A172 (cell line): ENCODE results near the gene CNTN5.

DNA sequence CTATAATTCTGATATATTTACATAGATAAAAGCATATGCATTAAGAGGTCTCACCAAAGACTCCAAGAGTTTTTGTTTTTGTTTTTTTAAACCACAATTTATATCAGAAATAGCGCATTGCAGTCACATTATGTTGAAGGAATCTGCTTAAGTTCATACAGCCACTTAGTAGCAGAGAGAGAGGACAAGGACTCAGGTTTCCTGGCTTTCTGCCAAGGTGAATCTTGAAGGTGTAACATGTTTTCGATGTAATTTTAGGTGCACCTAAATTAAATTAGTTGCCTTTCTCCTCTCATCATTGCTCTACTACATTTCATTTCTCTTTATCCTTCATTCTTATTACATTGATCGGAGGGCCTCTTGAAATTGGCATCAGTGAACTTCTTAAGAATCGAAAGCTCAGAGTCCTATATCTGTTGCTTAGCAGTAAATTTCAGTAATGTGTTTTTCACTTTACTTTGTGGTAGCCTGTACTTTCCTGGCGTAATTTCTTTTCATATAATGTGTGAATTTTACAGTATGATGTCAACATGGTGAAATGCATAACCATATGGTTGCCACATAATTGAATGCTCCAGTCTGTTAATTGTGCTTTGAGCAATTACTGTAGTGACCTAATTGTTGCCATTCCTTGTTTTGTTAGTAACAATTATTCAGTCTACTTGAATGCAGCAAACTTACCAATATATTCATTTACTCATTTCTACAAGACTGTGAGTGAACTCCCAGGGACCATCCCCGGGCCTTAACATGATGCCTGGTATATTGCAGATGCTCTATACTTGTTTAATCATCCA lies 138.2 kb downstream of the MAML2 start:
- RAMPAGE, long total RNA, result no peak

DNA sequence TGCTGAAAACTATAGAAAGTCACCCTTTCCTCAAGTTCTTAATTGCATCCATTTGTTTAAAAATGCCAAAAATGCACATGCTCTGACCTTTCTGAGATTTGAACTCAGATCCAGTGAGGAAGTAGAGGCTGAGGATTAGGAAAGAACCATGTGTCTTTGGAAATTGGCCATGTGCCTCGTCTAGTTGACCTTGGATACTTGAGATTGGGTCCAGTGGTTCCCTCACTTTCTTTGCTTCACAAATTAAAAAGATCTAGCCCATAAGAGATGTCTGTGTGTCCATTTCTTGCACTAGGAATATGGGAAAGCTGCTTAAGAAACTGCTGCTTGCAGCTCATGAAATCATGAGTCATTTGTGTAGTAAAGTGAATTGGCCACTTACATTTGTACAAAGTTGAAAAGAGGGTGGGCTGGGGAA lies 128.2 kb downstream of the MAML2 start:
- RAMPAGE, long total RNA, result no peak

- RAMPAGE, long total RNA, result no peak
Observed at GRCh38 chr11:96220058-96220788, 122.8 kb downstream of the MAML2 start.

DNA sequence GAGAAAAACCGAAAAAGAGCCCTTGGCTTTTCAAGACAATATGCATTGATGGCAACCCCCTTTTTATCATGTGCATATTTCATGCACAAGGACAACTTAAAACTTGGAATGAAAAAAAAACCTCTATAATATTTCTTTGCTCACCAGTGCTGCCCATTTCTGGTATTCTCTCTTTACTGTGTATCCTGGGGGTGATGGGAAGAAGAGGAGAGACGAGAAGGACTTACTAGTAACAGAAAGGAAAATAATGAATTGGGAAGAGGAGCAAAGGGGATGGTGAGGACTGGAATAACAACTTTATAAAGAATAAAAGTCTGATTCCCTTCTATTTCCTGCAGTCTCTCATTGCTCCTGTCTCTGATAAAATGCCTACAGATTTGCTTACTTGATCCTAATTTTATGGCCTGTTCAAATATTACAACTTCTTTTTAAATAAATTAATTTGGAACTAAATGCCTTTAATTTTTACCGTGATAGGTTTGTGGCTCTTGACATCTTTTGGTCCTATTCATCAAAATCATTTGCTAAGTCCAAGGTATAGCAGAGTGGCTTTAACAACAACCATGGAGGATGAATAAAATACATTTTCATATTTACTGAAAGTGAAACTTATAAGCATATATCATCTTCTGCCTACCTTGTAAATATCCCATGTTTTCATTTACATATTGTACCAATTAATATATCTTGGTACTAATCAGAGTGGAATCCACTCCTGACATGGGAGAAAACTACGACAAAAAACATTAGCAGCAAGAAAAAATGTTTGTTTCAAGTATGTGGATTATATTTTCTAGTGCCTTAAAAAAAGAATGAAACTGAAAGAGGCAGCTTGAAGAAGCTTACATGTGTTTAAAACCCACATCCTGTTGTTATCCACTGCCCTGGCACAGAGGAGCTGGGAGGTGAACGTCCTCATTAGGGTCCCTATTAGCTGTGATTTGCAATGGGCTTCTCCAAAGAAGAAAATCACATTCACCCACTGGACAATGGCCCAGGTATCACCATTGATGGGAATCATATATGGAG lies 85.1 kb downstream of the MAML2 start:
- RAMPAGE, long total RNA, result no peak

DNA sequence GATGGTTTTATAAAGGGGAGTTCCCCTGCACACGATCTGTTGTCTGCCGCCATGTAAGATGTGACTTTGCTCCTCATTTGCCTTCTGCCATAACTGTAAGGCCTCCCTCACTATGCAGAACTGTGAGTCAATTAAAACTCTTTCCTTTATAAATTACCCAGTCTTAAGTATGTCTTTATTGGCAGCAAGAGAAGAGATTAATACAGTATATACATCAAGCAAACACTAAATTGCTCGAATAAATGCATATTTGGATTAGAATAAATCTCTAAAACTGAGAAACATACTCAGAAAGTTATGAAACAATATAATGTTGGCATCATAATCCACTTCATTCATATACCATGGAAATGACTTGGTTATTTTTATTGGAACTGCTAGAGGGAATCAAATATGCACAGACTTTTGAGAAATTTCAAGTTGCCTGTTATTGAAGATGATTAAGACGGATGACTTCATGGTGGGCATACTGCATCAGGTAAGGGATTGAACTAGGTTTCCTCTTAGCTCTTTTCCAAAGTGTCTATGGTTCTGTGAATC lies 74.2 kb downstream of the MAML2 start:
- RAMPAGE, long total RNA, result no peak

GRCh38 chr11:96306875-96307352 lies 36.1 kb downstream of the MAML2 start:
- RAMPAGE, long total RNA, result no peak

- RAMPAGE, long total RNA, result no peak
Observed at GRCh38 chr11:96308883-96309407, 34.0 kb downstream of the MAML2 start.

- RAMPAGE, long total RNA, result no peak
Observed at GRCh38 chr11:96339216-96340231, 3.5 kb downstream of the MAML2 start.

DNA sequence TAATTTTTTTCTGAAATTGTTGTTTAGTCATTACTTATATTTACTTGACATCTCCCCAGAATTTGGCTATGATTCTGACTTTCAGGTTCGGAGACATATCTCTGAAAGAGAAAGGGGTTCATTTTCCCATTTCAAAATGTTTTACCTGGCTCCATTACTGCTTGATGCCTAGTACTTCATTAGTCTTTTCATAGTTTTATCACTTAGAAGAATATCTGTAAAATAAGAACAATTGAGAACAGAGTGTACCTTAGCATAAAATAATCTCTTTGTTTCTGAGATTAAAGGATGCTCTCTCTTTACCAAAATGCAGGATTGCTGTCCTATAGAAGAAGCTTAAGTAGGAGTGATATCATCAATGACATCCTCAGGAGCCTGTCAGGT lies 943.8 kb downstream of the JRKL start:
- RAMPAGE, long total RNA, result no peak

DNA sequence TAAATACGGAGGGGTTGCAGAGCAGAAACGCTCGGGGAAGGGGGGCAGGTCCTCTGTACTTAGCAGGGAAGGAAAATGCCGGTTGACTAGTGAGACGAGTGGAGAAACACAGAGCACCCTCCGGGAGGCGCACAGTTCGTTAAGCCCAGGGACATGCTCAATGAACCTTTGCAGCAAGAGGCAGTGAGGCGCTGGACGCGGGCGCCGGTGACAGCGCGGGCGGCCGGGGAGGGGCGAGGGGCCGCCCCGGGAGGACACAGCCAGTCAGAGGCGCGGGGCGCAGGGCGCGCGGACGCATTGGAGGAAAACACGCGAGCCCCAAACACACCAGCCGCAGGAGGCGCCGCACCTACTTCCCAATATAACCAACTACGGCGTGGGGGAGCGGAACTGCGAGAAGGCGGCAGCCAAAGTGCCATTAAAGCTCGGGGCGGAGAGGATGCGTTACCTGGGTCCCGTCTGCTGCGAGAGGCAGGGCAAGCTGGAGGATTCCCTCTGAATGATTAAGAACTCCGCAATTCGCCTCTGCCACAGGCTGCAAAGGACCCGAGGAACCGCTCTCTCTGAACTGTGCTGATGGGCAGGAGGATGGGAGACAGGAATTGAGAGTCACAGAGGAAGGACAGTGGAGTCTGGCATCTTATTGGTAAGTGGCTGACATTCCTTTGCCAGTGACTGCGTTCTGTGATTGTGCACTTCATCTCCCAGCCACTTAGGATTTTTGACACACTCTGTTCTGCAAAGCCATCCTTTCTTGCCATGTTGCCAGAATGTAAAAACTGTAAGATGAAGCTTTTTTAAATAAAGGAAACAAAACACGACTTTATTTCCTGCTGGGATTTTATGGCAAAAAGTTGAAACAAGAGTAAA lies at the start of gene CNTN5:
Gene CNTN5 (plus strand): TSS at position 325 of the 870 bp plus-strand sequence.
- RAMPAGE, long total RNA, result no peak

DNA sequence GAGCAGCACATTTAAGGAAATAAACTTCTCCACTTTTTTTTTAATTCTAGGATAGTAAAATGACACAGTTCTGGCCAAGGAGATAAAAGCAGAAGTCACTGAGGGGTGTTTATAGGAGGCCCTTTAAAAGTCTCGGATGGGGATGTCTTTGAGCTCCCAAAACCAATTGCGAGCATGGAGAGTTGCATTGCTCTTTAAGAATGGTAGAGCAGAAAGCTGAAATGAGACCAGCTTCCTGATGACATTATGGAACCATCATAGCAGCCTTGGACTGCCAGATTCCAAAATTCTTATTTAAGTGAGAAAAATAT lies 140.6 kb downstream of the CNTN5 start:
- RAMPAGE, long total RNA, result no peak

GRCh38 chr11:99240535-99241108 lies 219.9 kb downstream of the CNTN5 start:
- RAMPAGE, long total RNA, result no peak

- RAMPAGE, long total RNA, result no peak
Observed at GRCh38 chr11:100719259-100719713, 32.2 kb downstream of the ARHGAP42 start.

- RAMPAGE, long total RNA, result no peak
Observed at GRCh38 chr11:100719714-100720313, 32.7 kb downstream of the ARHGAP42 start.

- RAMPAGE, long total RNA, result no peak
Observed at GRCh38 chr11:102195172-102195830, 85.1 kb downstream of the YAP1 start.

GRCh38 chr11:102229659-102230359 lies 87.5 kb upstream of the BIRC3 start:
- RAMPAGE, long total RNA, result no peak

DNA sequence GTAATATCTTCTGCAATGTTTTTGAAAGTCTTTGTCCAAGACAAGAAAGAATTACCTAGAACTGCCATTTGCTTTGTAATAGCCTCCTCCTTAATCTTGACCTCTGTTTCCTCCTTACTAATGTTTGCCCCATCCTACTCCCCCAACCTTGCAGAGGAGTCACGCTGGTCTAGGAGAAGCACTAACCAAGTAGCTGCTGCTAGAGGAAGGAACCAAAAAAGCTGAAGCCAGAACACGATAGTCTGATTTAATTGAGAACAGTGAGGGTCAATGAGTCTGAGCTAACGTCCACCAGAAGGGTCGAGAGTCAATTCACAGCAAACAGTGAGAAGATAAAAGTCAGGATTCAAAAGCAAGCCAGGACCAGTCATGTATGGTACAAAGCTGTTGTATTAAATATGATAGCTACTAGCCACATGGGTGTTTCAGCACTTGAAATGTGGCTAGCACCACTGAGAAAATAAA lies 10.0 kb upstream of the BIRC3 start:
- RAMPAGE, long total RNA, result no peak

DNA sequence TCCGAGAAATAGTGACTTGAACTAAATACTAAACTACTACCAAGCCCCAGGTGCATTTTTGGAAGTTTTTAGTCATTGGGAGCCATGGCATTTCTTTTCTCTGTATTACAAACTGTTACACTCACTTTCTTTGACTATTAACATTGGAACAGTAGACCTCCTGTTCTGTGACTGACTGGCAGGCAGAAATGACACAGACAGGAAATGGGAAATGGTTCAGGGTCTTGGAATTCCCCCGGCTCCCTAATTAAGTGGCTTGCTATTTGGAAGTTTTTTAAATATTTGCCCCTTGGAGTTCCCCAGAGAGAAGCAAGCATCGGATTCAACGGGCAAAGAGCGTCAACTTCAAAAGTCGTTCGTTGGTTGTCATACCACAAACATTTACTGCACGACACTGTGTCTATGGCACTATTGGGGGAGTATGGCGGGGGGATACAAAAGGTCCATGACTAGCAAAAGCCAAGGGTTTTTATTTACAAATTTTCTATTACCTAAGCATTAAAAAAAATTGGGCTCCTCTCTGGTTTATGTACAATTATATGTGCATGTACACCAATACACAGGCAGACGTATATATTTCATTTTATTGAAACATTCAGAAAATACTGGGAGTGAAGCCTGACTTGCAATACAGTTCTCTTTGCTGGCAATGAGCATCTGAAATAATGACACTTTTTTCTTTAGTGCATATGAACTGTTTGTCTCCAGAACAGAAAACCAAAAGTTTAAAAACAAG lies 994 bp upstream of the BIRC2 start:
- RAMPAGE, long total RNA, result no peak

GRCh38 chr11:102398374-102399050 lies 51.5 kb downstream of the BIRC2 start:
- RAMPAGE, long total RNA, result no peak

GRCh38 chr11:102431405-102431796 lies 21.2 kb downstream of the TMEM123 start:
- RAMPAGE, long total RNA, result no peak